A375 (cell line): ENCODE measurements around a stretch of chr5.

DNA sequence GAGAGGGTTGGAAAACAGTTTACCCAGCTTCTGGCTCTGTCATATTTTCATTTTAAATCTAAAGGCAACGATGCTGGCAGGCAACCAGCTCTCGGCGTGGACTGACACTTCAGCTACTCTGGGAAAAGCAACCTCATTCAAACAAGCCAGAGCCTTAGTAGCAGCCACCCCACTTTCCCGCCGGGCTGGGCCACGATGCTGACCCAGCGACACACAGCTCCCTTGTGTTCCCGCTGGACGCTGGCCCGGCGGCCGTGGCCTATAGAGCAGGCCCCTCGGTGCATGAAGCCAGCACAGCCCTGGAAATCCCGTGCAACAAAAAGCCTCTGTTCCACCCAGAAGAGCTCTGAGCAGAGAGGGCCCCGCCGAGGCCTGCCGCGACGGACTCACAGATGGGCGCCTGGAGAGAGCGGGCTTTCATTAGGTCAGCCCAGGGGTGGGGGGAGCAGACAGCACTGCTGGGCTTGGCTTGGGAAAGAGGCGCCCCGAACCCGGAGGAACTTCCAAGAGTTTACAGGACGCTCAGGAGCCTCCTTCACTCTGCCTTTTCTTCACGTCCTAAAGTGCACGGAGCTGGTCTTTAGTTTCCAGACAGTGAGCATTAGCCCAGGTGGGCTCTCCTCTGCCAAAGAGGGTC lies 29.1 kb upstream of the LPCAT1 start:
- RAMPAGE, long total RNA = no peak

- RAMPAGE, long total RNA = no peak
Measured at GRCh38 chr5:1568700-1569004, 44.9 kb upstream of the LPCAT1 start.

GRCh38 chr5:1633545-1634678 lies 110.2 kb upstream of the LPCAT1 start:
- RAMPAGE, long total RNA = no peak

DNA sequence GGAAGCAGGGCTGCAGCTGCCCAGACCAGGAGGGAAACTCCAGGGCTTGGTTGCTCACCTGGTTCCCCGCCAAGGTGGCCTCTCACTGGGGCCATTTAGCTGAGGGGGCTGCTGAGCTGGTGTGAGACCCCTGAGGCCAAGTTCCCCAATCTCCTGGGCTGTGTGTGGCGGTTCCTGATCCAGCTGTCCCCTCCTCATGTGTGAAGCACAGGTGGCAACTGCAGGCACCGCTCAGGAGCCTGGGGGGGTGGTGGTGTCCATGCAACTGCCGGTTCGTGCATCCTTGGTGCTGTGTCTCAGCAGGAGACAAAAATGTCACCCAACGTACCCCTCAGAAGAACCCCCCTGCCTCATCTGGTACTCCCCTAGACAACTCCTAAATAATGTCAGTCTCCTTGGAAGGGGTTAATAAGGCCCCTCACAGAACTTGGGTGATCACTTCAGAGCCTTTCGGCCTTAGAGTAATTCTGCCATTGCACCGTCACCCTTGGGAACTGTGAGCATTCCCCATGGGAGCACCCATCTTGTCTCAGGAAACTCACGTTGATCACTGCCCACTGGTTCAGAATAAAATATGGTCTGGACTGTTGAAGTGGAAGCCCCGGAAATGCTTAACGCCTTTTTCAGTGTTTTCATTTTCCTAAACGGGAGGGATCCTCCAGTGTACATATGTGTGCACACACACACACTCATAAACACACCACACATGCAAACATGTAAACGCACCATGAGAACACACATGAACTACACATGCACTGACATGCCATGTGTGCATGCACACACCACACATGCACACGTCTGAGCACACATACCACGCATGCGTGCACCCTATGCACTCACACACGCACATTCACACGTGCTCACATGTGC lies 17.4 kb downstream of the MRPL36 start:
- RAMPAGE, long total RNA = no peak

- RAMPAGE, long total RNA = no peak
Measured at GRCh38 chr5:1807392-1808183, 6.4 kb downstream of the NDUFS6 start.

DNA sequence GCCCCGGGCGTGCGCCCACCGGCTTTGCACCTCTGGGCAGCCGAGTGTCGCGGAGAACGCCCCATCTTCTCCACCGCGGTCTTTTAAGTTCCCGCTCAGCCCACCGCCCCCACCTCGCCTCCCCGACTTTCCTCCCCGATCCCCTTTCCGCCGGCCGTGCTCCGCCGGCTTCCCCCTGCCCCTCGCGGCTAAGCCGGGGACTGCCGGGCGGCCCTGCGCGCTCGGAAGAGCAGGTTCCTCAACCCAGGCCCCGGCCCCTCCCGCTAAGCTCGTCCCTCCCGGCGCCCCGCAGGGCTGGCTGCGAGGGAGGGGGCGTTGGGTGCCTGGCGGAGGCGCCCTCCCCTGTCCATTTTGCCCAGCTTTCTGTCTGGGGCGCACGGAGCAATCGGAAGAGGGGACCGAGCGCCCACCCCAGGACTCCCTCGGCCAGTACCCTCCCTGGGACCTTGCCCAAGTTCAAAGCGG lies 925 bp upstream of the IRX4 start:
- RAMPAGE, long total RNA = no peak

GRCh38 chr5:1886676-1887884 lies 4.4 kb upstream of the IRX4 start:
- RAMPAGE, long total RNA = no peak

DNA sequence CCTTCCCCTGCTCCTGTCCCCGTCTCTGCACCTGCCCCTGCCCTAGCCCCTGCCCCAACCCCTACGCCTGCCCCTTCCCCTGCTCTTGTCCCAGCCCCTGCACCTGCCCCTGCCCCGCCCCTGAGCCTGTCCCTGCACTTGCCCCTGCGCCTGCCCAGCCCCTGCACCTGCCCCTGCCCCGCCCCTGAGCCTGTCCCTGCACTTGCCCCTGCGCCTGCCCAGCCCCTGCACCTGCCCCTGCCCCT lies 43.6 kb upstream of the IRX4 start:
- RAMPAGE, long total RNA = no peak

DNA sequence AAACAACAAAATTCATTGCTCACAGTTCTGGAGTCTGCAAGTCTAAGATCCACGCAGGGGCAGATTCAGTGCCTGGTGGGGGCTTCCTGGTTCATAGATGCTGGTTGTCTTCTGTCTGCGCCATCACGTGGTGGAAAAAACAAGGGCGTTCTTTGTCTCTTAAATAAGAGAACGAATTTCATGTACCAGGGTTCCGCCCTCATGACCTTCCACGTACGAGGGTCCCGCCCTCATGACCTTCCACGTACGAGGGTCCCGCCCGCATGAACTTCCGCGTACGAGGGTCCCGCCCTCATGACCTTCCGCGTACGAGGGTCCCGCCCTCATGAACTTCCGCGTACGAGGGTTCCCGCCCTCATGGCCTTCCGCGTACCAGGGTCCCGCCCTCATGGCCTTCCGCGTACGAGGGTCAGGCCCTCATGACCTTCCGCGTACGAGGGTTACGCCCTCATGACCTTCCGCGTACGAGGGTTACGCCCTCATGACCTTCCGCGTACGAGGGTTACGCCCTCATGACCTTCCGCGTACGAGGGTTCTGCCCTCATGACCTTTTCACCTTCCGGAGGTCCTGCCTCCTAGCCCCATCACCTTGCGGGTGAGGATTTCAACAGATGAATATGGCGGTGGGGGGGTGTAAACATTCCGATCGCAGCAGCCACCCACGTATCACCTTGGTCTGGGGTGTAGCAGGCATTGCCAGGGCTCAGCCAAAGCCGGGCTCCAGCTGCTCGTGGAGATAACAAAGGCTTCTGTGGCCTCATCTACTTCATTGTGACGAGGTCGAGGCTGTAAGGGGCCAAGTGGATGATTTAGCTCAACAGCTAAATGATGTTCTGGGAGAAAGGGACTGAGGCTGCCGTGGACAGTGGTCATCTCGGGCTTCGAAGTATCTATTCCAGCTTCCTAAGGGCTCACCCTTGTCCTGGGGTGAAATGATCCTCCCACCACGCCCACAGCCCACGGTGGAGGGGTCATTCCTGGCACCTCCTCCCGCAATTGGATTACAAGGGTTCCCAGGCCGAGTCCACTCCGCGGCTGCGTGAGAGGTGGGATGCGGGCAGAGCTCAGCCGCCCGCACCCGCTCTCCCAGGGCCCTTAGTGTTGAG lies 273.8 kb upstream of the ADAMTS16 start:
- RAMPAGE, long total RNA = no peak

DNA sequence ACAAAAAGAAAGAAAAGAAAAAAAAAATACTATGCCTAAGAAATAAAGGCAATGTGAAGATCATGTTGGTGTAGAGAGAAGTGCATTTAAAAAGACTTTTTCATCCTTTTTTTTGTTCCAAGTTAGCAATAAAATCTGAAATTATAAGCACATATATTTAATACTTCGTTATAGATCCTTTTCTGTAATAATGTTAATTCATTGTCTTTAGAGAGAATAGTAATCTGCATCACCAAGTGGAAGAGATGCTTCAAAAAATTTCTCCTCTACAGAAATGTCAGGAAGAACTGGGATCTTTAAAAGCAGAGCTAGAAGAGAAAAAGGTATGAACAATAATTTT lies 18.4 kb downstream of the ICE1 start:
- RAMPAGE, long total RNA = no peak

- RAMPAGE, long total RNA = no peak
Measured at GRCh38 chr5:5463874-5464273, 41.4 kb downstream of the ICE1 start.

GRCh38 chr5:5572279-5573289 lies 150.1 kb downstream of the ICE1 start:
- RAMPAGE, long total RNA = no peak

- RAMPAGE, long total RNA = no peak
Measured at GRCh38 chr5:5794889-5795601, 372.6 kb downstream of the ICE1 start.

GRCh38 chr5:6430297-6430796 lies 18.3 kb upstream of the UBE2QL1 start:
- RAMPAGE, long total RNA = no peak

- RAMPAGE, long total RNA = no peak
Measured at GRCh38 chr5:6593164-6593469, 39.7 kb downstream of the NSUN2 start.

DNA sequence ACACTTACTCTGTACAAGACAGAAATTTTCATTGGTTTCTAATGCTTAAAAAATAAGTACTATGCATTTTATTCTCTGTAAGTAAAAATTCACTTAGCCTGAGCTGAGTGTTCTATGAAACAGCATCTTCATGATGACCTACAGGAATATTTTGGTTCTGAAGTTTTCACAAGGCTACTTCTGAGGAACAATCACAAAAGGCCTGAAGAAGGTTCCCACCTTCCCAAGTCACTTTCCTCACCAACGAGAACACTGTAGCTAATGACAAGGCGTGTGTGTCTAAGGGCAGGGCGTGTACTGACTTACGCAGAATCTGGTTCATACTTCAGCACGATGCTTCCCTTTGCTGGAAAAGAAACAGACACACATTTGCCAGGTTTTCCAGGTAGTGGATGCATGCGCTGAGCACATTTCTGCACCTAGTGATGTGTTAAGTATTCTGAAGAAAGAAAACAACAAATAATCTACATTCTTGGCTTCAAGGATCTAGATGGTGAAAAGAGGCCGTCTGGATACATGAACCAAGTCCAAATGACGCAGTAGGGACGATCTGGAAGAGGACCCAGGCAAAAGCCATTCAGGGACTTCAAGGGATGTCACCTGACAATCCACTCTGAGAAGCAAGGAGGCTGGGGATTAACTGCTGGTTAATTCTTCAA lies 30.6 kb downstream of the NSUN2 start:
- RAMPAGE, long total RNA = no peak

DNA sequence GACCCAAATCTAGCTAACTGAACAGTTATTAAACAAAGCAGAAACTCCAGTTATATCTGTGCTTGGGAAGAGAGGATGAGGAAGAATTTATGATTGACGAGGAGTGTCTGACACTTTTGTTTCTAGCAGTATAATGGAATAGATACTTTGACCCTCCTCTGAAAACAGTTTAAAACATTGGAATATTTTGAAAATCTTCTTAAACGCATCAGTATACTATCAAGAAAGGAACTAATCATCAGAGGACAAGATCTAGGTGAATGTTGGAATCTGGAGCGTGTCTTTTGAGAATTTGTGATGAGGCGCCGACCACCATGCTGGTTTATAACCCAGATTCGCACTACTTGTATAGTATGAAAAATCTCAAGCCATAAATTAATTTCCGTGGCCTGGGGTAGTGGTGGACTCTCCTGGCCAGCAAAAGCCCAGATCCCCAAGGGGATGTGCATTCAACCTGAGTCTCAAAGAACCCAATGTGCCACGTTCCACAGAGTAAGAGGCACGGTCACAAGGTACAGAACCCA lies 23.2 kb downstream of the SRD5A1 start:
- RAMPAGE, long total RNA = no peak

DNA sequence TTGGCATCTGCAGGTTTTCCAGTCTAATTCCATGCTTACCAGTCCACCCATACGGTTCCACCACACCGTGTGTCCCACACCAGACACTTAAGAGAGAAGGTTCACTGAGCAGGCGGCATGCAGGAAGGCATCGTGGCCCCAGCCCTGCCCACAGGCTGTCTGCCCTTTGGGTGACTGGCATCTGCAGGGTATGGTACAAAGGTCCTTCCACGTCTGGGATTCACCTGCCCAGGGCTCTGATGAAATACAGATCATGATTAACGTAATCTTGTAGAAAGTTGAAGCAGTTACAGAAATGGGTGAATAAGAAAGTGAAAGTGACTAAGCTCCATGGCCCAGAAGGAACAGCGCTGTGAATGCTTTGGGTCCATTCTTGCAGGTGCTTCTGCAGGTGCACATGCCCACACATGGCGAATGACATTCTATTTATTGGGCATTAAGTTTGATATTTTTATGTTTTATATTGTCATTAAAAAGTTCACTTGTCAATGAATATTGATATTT lies 27.1 kb downstream of the SRD5A1 start:
- RAMPAGE, long total RNA = no peak

DNA sequence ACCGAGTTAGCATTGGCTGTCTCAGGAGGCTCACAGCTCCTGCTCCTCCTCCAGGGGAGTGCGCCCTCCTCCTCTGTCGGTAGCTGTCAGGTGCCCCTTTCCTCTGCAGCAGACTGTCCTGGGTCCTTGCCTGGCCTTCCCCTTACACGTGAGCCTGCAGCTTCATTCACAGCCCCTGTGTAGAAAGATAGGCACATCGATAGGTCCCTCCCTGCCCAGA lies 17.1 kb downstream of the TENT4A start:
- RAMPAGE, long total RNA = no peak

- RAMPAGE, long total RNA = no peak
Measured at GRCh38 chr5:6748017-6748734, 34.9 kb downstream of the TENT4A start.